ENCODE measurements around the genes ACSM2B, METTL9 and UQCRC2.

DNA sequence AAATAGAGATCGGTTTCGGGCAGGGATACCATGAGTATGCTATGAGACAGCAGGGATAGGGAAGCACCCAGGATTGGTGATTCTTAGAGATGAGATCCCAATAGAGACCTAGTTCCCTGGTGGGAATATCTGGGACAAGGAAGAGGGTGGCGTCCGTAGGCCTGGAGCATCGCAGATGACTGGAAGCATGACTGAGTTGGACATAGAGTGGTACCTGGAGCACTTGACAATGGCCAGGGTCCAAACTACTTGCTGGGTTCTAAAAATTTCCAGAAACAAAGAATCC lies 259 bp downstream of the GP2 start:
- PRO-cap = no peak

GRCh38 chr16:20385883-20387144 lies 18.2 kb downstream of the PDILT start:
- PRO-cap = no peak

- PRO-cap = no peak
Measured at GRCh38 chr16:20576175-20576567, at the start of gene ACSM2B. Gene ACSM2B, minus strand, starts transcription at chr16:20576367.

DNA sequence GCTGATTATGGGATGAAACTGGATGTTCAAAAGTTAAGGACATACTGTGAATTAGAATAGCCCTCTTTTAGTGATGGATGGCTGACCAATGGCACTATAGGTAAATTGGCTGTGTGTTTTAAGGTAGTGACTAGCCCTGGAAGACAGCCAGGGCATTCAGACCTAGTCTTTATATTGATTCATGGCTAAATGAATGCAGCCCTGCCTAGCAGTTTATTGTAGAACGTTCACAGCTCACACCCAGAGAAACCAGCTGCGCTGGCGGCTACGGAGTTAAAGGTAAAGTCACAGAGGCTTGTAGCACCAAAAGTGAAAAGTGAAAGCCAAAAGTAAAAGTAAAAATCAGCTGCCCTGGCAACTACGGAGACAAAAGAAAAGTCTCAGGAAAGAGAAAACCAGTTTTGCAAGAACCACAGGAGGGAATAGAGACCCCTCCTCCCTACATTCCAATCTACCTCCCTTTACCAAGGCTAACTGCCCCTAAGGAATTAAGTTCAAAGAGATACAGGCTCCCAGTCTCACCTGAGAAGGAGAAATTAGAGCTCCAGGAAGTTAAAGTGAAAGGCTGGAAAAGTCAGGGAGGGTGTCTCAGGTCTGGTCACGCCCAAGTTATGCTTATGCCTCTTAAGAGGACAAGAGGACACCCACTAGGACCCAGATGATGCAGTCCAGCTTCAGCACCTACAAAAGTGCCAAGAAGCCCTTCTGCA lies 21.7 kb downstream of the ACSM1 start:
- PRO-cap = no peak

- PRO-cap = no peak
Measured at GRCh38 chr16:20736225-20737274, 5.1 kb downstream of the THUMPD1 start.

- PRO-cap = no peak
Measured at GRCh38 chr16:21153379-21153705, 2.7 kb upstream of the DNAH3 start.

DNA sequence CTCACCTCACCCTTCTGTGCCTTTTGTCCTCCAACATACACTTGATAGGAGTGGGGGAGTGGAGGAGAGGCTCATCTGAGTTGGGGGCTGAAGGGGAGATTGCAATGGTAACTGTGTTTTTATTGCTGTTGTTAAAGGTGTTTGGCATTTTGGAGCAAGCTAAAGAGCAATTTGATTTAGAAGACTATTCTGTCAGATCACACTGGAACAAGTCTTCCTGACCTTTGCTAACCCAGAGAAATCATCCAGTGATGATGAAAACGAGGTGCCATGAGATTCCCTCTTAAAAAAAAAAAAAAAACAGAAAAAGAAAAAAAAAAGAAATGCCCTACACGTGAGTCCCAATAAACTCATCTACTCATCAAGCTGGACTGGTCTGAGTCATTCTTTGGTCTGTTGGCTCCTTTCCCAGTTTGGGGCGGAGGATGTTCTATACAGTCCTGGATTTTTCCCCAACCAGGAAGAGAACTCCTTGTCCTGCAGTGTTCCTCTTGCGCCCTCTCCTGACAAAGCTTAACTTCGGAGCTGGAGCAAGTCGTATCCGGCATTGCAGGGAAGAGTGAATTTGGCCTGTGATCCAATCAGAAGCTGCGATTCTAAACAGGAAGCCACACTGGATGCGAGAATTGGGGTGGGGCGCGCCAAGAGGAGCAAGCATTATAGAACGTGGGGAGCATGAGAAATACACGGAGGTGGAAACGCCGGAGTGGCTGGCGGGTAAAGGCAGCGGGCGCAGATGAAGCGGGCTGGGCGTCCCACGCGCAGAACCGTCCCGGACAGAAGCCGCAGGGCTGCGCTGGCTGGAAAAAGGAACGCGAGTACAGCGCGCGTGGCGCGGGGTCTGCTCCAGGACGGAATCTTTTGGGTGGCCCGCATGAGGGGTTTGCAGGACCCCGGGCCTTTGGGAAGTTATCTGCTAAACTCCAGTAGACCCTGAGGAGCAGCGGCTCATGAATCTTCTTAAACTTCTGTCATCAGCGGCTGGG lies 22.4 kb upstream of the CRYM start:
- PRO-cap = unidirectional peak, plus-strand start at position 625 of the sequence

GRCh38 chr16:21359932-21360465 lies 81.9 kb upstream of the CRYM start:
- PRO-cap = no peak

GRCh38 chr16:21599275-21599920 lies at the start of gene METTL9:
Gene METTL9, plus strand, starts transcription at chr16:21599577.
- PRO-cap = bidirectional peak, plus-strand start at chr16:21599593, minus-strand start at chr16:21599385; bidirectional peak, plus-strand start at chr16:21599857, minus-strand start at chr16:21599801

- PRO-cap = bidirectional peak, plus-strand start at chr16:21953298, minus-strand start at chr16:21953005
Measured at GRCh38 chr16:21953169-21954228, at the start of gene UQCRC2. Gene UQCRC2, plus strand, starts transcription at chr16:21953361.

DNA sequence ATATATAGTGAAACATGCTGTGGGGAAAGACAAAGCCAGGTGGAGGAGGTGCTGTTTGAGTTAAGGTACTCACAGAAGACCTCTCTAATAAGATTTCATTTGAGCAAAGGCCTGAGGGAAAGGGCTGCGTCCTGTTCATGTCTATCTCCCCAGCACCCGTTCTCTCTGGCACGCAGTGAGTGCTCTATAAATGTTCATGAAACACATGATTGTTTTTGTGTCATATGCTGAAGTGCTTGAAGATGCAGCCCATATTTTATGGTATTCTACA lies 942 bp downstream of the VWA3A start:
- PRO-cap = no peak

DNA sequence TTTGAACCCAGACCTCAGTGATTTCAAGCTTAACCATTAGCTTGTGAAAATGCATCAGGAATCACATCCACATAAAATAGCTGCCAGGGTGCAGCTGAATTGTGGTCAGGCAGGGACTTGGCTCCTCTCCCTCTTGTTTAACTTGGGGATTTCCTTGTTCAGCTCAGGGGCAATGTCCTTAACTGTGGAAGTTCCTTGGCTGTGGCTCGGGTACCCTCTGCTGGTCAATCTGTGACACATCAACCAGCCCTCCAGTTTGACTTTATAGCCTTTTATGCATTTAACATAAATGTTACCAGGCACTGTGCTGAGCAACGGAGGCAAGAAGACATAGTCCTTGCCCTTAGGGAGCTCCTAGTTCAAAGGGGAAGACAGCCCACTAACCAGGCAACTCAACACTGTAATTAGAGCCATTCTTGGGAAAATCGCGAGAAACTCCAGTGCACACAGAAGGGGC lies 17.5 kb upstream of the EEF2K start:
- PRO-cap = no peak

DNA sequence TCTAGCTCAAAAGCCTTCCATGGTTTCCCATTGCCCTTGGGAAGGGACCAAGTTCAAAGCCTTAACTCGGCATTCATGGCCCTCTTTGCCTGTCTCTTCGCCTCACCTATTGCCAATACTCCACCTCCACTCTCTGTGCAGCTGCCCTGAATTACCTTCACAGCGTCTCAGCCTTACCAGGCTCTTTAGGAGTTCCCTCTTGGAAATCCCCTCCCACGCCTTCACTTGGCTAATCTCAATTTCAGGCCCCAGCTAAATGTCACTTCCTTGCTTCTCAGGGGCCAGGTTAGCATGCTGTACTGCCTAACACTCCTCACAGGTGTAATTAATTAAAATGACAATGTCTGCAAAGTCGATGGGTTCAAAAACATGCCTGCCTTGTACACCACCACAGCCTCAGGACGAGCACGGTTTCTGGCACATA lies 11.4 kb upstream of the EEF2K start:
- PRO-cap = no peak

DNA sequence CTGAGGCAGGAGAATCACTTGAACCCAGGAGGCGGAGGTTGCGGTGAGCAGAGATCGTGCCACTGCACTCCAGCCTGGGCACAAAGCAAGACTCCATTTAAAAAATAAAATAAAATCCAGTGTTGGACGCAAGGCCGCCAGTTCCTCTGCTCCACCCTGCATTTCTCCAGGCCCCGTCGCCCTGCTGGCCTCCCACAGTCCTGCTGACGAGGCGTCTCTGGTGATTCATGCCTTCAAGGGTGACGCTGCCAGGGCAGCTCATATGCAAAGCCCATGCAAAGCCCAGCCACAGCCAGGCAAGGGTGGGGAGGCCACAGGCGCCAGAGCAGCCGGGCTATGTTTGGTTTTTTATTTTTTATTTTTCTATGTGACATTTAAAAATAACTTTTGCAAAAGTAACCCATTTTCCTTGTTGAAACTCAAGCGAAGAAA lies 6.5 kb upstream of the EEF2K start:
- PRO-cap = bidirectional peak, plus-strand start at position 289 of the sequence, minus-strand start at position 183 of the sequence

- PRO-cap = no peak
Measured at GRCh38 chr16:22204422-22205040, 1.5 kb upstream of the EEF2K start.

DNA sequence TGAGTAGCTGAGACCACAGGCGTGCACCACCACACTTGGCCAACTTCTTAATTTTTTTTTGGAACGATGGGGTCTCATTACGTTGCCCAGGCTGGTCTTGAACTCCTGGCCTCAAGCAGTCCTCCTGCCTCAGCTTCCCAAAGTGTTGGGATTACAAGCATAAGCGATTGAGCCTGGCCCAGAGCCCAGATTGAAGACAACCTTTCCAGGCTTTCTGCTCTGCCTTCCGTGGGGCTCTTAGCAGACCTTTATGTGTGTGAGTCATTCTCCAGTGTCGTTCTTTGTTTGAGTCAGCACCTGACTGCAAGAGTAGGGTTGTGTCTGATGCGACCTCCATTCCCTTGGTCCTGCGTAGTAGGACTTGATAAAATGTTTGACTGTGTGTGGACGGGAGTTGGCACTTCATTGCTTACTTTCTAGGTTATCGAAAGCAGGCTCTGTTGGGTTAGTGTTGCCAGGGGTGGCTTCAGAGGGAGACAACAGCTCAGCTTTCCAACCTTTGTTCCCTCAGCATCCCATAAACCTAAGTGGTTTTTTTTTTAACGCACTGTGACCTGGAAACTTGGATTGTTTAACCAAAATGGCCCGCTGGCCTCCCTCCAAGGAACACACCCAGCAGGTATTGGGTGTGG lies 26.4 kb downstream of the EEF2K start:
- PRO-cap = no peak

- PRO-cap = no peak
Measured at GRCh38 chr16:22234834-22235037, 28.7 kb downstream of the EEF2K start.

DNA sequence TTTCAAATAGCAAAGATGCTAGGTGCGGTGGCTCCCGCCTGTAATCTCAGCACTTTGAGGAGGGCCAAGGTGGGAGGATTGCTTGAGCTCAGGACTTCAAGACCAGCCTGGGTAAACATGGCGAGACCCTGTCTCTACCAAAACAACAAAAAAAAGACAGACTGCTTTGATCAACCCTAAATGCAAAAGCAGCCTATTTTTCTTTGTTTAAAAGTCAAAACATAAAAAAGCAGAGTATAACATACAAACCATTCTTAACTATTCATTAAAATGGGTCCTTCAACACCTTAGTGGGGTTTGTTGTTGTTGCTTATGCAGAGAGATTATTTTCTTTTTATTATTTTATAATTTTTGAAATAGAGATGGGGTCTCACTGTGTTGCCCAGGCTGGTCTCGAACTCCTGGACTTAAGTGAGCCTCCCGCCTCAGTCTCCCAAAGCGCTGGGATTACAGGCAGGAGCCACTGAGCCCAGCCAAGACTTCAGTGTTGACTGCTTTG lies 11.6 kb upstream of the POLR3E start:
- PRO-cap = no peak

- PRO-cap = no peak
Measured at GRCh38 chr16:22337480-22338499, 36.6 kb downstream of the CDR2 start.

- PRO-cap = no peak
Measured at GRCh38 chr16:22353184-22353968, 21.0 kb downstream of the CDR2 start.